ENCODE data around the gene BYSL.

DNA sequence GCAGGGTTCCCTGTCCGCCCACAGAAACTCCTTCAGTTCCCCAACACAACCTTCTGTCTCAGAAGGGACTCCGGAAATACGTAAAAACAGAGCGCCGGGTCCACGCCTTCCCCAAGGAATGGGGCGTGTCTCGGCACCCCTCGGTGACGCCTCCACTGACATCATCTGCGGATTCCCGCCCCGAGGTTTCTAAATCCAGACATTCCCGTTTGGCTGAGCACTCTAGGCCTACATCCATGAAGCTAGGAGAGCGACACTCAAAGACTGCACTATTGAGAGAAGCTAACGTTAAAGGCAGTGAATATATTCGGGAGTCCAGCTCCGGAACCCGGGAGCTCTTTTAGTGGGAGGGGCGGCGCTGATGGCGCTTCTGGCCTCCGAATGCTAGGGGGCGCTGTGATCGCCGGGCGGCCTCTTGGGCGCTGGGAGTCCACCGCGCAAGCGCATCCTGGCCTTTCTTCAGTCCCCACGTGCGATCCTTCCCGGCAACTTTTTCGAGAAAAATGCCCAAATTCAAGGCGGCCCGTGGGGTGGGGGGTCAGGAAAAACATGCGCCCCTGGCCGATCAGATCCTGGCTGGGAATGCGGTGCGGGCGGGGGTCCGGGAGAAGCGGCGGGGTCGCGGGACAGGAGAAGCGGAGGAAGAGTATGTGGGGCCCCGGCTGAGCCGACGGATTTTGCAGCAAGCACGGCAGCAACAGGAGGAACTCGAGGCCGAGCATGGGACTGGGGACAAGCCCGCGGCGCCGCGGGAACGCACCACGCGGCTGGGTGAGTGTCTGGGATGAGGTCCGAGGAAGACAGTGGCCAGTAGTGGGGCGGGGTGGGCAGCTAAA, at the start of gene BYSL:
BYSL (plus strand) TSS at position 440 of the 836 bp plus-strand sequence.
- PRO-cap, 2 experiments, result peak in 1 of 2 experiments; most common plus-strand start position 172 of the sequence (in 1); most common minus-strand start position 60 of the sequence (in 1)

GRCh38 chr6:41930215-41931449, 9.3 kb downstream of the BYSL start:
- PRO-cap, 2 experiments, result no peak in any of the 2 experiments

GRCh38 chr6:41953289-41953845, 11.8 kb upstream of the CCND3 start:
- PRO-cap, 2 experiments, result no peak in any of the 2 experiments

DNA sequence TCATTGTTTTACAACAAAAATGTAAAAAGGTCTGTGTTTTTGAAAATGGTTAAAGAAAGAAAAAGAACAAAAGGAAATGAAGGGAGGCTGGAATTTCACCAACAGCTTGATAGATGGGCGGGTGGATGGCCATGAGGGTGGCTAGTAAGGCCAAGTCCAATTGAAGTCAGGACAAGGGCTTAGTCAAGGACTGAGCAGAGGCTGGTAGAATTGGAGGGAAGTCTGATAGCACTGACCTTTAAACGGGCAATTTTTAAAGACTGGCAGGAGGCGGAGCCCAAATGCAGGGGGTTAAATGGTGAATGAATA, 43.1 kb upstream of the TAF8 start:
- PRO-cap, 2 experiments, result no peak in any of the 2 experiments

DNA sequence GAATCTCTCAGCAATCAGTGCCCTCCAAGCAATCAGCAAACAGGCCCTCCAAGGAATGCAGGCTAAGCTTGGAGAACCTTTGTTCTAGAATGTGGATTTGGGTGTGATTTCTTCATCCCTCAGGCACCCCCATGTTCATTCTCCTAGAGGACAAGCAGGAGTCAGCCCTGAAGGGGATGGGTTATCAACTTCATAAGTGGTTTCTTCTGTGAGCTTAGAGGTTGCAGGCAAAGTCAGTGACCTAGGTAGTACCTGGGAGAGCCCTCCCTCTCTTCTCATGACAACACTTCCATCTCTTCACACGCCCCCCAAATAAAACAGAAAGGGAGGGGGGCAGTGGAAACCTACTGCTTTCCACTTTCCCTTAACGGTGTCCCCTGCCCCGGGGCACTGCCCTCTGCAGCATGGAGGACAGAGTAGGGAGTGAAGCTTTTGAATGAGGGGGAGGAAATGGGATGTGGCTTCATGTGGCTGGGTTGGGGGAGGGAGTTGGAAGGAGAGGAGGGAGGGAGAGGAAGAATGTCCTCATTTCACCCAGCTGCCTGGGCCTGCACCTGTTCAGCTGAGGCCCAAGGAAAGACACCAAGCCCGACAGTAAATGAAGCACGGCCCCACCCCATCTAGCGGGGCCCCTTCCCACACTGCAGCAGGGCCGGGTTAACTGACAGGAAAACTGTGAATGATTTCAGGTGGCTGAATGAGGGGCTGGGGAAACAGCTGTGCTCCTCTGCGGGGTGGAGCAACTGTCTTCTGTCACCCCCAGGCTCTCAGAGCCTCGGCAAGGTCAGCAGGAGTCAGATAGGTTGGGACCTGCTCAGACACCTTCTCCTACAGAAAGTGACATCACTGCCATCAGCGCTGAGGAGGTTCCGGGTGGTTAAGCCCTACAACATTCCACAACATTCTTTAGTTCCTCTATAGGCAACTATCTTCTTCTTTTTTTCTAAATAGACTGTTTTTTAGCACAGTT, 40.1 kb upstream of the TAF8 start:
- PRO-cap, 2 experiments, result no peak in any of the 2 experiments

GRCh38 chr6:42022116-42022538, 28.2 kb upstream of the TAF8 start:
- PRO-cap, 2 experiments, result no peak in any of the 2 experiments

DNA sequence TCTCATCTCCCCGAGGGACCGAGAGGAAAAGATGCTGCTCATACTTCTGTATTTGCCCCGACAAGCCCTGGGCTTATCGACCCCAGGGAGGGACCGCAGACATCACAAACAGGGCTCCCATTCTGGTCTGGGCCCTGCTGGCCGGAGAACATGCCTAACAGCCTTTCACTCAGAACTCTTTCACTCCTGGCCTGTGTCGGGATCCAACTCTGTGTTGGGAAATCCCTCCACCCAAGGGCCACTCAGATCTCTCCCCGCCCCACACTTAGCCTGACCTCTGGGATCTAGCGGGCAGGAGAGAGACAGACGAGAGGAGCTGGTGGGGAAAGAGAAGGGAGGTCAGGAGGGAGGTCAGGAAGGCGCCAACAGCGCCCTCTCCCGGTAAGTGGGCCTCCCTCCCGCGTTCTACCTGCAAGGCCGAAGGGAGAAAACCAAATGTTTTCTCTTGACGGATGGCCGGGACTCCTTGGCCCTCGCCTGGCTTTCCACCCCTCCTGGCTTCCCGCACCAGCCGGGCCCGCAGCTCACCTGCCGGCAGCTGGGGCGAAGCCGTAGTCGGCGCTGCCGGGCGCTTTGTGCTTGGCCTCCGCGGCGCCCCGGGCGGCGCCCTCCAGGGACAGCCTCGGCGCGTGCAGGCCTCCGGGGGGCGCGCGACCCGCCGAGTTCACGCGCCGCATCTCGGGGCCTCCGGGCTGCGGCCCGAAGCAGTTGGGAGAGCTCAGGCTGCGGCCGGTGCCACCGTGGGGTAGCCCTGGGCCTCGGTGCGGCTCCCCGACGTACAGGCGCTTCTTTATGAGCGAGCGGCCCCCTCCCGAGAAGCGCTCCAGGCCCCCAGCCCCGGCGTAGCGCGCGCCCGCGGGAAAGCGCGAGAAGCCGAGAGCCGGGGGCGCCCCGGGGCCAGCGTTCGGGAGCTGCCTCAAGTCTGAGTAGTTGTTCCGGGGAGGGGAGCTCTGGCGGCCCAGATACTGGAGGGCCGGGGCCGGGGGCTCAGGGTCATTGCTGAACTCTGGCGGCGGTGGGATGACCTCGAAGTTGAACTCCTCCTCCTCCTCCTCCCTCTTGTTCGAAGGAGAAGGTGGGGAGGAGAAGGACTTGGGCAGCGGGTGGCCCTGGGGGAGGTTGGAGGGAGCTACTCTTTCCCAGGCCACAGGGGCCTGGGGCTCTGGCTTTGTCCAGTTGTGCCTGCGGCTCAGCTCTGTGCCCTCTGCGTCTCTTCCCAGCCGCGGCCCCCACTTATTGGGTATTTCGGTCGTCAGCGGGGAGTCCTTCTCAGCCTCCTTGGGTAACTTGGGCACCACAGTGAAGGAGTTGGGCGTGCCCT, 38.0 kb downstream of the C6orf132 start:
- PRO-cap, 2 experiments, result peak in 1 of 2 experiments; most common plus-strand start position 667 of the sequence (in 1); most common minus-strand start position 611 of the sequence (in 1)

DNA sequence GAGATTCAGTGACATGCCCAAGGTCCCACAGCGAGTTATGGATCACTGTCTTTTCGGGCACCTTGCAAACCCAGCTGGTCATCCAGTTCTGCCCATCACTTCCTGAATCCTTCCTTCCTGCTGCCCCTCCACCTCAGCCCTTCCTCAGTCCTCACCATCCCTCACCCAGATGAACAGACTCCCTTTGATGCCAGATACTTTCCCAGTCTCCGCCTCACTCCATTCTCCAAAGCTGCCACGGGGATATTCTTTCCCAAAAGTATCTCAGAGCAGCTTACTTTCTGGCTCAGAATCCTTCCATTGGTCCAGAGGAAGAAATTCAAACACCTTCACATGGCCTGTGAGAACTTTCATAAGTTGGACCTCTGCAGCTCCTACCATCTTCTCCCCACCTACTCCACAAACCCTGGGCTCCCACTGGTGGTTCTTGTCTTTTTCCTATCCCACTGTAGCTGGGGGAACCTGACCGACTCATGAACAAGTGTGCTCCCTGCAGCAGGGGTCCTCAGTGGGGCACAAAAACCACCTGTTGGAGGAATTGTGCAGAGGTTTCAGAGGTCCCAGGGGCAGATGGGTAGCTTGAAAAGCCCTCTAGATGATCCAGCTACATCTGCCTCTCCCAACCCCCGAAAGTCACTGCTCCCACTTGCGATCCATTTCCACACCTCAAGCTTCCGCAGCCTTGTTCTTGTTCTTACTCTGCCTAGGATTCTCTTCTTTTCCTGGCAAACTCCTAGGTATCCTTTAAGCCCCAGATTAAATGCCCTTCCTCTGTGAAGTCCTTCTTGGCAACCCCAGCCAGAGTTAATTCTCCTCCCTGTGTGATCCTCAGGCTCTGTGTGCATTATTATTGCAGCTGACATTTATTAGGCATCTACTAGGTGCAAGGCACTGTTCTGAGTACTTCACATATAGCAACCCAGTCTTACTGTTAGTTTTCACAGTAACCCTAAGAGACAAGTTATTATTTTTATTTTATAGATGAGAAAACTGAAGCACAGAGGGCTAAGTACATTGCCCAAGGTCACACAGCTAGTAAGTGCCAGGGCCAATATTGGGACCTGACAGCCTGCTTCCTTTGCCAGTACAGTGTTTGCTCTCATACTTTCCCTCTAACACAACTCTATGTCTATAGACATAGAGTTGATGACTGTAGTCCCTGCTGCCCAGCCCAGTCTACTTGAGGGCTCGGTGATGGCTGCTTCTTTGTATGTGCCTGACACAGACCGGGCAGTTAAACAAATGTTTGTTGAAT, 25.7 kb downstream of the C6orf132 start:
- PRO-cap, 2 experiments, result no peak in any of the 2 experiments

- PRO-cap, 2 experiments, result no peak in any of the 2 experiments
Observed at GRCh38 chr6:42117929-42118987, 24.2 kb downstream of the C6orf132 start.

DNA sequence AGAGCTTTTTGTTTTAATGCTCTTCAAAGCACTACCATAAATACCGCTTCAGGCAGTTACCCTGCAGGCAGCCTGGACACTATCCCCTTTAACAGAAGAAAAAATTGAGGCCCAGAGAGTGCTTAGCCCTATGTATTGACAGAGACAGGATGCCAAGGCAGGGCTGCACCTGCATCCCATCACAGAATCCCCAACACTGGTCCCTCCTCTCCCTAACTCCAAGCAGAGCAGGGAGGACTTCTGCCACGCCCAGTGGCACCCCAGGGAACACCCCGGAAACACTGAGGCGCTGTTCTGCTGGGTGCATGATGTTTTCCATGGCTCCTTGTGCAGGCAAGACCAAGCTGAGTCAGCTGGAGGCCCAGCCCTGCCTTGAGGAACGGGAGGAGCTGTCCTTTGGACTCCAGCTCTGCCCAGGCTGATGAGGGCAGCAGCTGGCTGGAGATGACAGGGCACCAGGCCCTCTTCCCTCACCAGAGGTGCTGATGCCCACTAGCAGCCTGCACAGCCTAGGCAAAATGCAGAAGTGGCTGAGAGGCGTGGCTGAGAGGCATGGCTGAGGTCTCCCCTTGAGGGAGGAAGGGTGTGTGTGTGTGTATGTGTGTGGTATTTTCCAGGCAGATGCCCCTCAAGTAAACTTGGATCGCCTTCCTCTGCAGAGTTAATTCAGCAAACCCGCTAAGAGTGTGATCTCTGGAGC, 2.5 kb downstream of the C6orf132 start:
- PRO-cap, 2 experiments, result no peak in any of the 2 experiments

DNA sequence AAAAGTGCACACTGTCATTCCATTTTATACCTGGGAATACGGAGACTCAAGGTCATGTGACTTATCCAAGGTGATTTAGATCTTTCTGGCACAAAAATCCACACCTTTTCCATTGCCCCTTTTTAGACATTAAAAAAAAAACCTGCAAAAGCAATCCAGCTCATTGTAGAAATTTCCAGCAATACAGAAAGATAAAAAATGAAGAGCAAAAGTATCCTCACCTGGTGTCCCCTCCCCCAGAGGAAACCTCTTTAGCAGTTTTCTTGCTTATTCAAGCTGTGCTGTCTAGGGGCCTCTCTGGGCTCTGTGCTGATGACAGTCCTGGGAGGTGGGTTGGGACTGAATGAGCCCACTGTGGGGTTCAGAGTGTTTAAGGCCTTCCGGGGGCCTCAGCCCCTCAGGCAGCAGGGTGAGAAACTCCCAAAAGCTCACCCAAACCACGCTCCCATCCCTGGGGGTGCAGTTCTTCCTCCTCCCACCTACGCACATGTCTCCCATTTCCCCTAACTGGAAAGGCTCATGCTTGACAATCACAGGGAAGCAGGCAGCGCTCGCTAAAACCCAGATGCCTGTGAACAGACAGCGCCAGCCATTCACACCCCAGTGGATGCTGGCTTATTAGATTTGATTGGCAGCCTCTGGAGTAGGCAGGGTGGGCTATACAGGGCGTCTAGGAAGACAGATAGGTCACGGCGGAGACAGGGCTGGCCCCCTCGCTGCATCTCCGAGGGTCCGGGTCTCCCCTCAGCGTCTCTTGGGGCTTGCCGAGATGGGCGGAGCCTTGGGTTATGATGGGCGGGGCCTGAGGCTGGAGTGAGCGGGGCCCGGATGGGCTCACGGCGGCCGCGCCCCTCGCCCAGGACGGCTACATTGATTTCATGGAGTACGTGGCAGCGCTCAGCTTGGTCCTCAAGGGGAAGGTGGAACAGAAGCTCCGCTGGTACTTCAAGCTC, 4.5 kb downstream of the GUCA1A start:
- PRO-cap, 2 experiments, result no peak in any of the 2 experiments

- PRO-cap, 2 experiments, result no peak in any of the 2 experiments
Observed at GRCh38 chr6:42224177-42224912, 6.7 kb upstream of the MRPS10 start.

DNA sequence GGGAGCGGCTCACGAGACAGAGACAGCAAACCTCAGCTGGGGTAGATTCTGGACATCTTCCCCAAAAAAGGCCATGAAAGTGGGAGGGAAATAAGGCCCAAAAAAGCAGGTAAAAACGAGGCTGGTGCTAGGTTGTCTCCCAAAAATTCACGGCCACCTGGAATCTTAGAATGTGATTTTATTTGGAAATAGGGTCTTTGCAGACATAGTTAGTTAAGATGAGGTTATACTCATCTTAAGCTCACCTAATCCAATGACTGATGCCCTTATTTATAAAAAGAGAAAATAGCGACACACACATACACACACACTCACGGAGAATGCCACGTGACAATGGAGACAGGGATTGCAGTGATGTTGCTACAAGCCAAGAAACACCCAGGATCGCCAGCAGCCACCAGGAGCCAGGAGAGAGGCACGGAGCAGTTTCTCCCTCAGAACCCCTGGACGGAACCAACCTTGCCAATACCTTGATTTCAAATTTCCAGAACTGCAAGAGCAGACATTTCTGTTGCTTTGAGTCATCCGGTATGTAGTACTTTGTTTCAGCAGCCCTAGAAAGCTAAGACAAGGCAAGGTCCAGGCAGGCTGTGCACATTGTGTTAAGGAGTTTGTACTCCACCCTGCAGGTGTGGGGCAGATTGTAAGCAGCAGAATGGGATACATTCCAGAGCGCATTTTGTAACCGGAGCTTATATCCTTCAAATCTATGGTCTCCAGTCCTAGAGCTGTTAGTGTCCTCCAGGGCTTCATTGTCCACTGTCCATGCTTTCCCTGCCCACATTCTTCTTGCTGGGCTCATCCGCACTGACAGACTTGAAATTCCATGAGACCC, 48.4 kb downstream of the TRERF1 start:
- PRO-cap, 2 experiments, result no peak in any of the 2 experiments

DNA sequence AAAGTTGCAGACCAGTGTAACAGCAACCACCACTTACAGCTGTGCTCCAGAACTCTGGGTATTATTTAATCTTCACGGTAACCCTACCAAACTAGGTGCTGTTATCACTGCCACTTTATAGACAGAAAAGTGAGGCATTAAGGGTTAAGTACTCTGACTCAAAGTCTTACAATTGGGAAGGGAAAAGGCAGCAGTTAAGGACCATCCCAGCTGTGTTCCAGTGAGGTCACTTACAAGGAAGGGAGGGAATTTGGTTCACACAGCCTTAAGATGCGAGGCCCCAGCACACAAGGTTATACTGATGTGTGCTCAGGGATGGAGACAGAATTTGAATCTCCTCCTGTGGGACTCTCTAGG, 46.7 kb downstream of the TRERF1 start:
- PRO-cap, 2 experiments, result no peak in any of the 2 experiments

- PRO-cap, 2 experiments, result no peak in any of the 2 experiments
Observed at GRCh38 chr6:42448443-42448825, 3.3 kb downstream of the TRERF1 start.

DNA sequence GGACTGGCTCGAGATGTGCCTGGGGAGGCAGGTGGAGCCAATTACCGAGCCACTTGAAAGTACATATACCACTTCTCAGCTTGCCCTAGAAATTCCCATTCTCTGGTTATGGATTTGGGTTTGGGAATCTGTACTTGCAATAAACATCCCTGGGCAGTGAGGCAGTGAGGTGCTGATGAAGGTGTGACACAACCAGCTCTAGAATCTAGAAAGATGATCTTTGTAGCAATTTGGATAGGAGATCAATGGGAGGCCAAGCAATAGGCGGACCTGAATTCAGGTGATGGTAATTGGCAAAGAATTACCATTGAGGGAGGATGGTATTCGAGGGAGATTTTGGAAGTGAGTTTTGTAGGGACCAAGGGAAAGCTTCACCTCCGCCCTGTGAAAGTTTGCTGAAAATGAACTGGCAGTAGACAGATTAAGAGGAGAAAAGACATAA, 9.3 kb upstream of the BICRAL start:
- PRO-cap, 2 experiments, result no peak in any of the 2 experiments

- PRO-cap, 2 experiments, result no peak in any of the 2 experiments
Observed at GRCh38 chr6:42777503-42777855, 4.4 kb upstream of the BICRAL start.

DNA sequence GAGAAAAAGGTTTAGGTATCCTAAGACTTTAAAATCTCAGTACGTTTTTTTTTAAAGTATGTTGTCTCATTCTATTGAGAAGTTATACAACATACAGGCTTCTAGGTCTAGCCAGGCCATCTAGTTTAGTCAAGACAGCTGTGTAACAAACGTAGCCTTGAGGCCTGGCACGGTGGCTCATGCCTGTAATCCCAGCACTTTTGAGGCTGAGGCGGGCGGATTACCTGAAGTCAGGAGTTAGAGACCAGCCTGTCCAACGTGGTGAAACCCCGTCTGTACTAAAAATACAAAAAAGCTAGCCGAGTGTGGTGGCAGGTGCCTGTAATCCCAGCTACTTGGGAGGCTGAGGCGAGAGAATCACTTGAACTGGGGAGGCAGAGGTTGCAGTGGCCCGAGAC, 3.3 kb downstream of the BICRAL start:
- PRO-cap, 2 experiments, result no peak in any of the 2 experiments

DNA sequence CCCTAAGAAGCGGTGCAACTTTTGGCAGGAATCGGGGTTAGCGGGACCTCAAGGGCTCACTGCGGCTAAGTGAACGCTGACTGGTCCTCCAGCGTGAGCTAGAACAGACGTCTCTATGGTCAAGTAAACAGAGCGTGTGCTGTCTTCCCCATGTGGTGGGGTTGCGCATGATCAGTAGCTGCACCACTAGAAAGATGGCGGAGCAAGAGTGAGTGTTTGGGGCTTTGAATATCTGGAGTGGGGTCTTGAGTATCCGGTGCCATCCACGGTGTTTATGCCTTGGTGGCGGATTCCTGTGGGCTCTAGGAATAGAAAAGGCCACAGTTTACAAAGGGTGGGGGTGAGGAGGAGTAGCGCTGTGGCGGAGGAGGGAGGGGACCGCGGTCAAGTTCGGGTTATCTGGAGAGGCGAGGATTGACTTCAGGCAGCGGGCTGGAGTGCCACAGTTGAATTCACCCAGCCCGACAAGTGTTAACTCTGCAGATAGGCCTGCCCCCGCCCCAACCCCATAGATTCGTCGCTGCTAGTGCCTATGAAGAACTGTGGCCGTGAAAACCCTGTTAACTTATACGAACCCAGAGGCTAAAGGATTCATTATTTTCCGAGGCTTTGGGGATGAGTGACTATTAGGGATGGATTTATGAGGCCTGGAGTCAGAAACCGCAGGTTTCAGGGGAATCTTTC, 470 bp downstream of the RPL7L1 start:
- PRO-cap, 2 experiments, result peak in 1 of 2 experiments; most common plus-strand start position 177 of the sequence (in 1)

- PRO-cap, 2 experiments, result no peak in any of the 2 experiments
Observed at GRCh38 chr6:42885932-42886483, 4.6 kb downstream of the C6orf226 start.

Measured in cerebral cortex (tissue), 2 donors.